Hair follicular keratinocyte (primary cell): ENCODE data around the genes ATAD2B and UBXN2A.

DNA sequence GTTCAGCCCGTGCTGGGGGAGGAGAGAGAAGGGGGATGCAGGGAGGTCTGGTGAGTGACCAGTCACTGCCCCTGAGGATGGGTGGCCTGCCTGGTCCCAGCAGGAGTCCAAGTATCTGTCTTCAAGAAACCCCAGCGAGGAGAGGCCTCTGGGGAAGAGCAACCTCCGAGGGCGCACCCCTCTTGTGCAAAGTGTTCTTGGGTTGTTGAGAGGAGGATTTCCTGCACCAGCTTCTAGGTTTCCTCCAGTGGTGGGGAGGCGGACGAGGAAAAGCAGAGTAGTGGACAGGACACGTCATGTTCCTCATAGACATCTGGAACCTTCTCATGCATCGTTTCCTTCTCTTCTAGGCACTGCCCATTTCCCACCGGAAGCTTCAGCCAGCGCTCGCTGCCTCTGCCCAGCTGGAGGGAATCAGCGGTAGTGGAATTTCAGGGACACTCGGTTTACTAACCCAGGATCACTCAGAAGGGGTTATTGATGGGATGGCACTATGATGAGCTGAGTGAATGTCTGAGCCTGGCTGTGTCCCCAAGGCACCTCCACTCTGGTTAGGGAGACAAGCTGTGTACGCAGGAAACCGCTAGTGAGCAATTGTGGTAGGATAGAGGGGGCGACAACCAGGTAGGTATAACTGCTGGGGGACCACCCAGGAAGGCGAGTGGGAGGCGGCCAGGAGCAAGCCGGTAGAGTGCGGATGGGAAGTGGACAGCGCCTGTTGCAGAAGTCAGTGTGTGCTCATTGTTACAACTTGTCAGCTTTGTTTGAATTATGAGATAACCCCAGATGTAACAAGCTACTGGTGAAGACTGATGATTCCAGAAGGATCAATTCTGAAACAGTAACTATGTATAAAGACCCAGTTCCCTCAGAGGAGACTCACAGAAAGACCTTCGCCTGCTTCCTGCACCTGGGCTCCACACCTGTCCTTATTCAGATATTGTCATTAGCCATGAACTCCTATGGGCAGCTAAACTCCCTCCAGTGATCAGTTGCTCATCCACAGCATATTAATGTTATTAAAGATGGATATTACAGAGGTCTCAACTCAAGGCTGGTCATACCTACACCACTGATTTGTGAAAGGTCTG is 1.0 kb upstream of the APOB start:
- RAMPAGE, long total RNA = no peak

GRCh38 chr2:22027920-22028135 is 904.1 kb downstream of the TDRD15 start:
- RAMPAGE, long total RNA = no peak

GRCh38 chr2:23198773-23199358 is 186.1 kb upstream of the KLHL29 start:
- RAMPAGE, long total RNA = no peak

DNA sequence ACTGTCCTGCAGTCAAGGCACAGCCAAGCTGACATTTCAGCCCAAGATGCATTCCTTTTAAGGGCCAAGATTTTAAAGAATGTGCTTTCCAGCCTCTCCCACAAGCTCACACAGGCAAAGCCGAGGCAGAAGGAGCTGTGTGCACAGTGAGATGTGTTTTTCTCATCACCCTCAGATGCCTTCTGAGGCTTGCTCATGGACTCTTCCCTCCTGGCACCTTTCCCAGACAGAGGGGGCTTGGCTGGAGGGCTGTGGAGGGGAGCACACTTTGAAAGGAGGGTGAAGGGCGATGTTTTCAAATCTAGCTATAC is 97.7 kb upstream of the KLHL29 start:
- RAMPAGE, long total RNA = no peak

- RAMPAGE, long total RNA = no peak
These were observed 41.6 kb downstream of the KLHL29 start for GRCh38 chr2:23426353-23427156.

DNA sequence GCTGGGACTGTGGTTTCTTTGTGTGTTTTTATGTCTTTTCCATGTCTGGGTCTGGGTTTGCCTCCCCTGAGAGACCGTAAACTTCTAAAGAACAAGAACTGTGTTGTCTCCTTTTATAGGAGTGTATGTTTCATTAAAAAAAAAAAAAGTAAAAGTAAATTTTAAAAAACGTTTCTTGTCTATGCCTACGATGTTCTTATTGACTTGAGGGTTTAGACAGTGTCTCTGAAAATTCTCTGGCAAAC is 67.9 kb downstream of the KLHL29 start:
- RAMPAGE, long total RNA = no peak

GRCh38 chr2:23533097-23533613 is 148.2 kb downstream of the KLHL29 start:
- RAMPAGE, long total RNA = no peak

DNA sequence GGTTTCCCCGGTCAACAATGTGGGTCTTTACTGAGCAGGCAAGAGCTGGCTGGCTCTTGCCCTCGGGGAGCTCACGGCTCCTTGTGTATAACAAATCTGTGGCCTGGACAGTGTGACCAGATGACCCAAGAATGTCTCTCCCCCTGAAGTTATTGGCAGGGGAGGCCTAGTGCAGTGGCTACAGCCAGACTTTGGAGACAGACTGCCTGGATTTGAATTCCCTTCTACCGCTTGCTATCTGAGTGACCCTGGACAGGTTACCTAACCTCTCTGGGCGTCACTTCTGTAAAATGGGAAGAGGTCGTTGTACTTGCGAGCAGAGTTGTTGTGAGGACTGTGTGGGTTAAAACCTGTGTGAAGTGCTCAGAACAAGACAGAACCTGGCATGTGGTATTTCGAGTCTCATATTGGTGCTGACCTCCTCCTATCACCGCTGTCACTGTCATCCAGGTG is 179.8 kb downstream of the KLHL29 start:
- RAMPAGE, long total RNA = no peak

- RAMPAGE, long total RNA = no peak
These were observed 59.7 kb downstream of the ATAD2B start for GRCh38 chr2:23867112-23867676.

DNA sequence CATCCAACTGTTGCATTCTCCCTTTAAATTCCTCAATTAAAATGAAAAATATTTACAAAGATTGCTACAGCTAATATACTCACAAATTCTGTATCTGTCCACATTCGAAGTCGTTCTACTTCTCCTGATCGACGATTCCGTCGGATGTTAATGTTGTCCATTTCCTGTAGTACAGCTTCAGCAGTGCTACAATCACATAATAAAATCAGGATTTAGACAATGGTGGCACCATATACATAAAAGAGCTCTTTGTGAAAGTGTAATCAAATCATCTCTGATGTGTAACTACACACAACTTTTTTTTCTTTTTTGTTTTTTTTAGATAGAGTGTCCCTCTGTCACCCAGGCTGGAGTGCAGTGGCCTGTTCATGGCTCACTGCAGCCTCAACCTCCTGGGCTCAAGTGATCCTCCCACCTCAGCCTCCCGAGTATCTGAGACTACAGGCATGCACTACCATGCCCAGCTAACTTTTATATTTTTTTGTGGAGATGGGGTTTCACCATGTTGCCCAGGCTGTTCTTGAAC is 41.2 kb downstream of the ATAD2B start:
- RAMPAGE, long total RNA = no peak

DNA sequence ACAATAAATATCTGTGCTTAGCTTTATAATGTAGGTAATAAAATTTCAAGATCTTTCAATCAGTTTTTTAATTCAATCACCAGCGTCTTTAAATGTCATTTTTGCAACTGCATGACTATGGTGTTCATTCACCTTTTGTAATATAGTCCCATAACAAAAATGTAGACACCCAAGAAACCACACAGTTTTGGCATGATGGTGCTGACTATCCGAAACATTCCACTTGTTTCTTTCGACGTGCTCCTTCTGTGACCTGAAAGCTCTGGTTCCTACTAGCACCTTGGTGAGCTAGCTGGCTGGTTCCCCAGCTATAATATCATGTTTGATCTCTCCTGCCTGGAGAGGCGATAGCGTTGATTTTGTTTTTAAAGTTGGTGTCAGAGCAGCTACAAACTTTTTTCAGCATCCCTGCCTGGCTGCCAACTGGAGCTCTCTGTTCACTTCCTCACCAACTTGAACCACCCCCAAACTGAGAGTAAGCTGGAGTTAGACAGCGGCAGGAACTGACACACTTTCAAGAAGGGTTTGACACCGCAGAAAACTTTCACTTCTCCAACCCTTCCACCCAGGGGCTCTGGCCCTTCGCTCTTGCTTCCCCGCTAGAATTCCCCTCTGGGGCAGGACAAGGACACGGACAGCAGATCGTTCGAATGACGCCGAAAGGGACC is 1.1 kb downstream of the ATAD2B start:
- RAMPAGE, long total RNA = no peak

GRCh38 chr2:23926671-23927581 is at the start of gene ATAD2B:
TSS of gene ATAD2B (minus strand) at chr2:23927123.
- RAMPAGE, long total RNA = no peak

DNA sequence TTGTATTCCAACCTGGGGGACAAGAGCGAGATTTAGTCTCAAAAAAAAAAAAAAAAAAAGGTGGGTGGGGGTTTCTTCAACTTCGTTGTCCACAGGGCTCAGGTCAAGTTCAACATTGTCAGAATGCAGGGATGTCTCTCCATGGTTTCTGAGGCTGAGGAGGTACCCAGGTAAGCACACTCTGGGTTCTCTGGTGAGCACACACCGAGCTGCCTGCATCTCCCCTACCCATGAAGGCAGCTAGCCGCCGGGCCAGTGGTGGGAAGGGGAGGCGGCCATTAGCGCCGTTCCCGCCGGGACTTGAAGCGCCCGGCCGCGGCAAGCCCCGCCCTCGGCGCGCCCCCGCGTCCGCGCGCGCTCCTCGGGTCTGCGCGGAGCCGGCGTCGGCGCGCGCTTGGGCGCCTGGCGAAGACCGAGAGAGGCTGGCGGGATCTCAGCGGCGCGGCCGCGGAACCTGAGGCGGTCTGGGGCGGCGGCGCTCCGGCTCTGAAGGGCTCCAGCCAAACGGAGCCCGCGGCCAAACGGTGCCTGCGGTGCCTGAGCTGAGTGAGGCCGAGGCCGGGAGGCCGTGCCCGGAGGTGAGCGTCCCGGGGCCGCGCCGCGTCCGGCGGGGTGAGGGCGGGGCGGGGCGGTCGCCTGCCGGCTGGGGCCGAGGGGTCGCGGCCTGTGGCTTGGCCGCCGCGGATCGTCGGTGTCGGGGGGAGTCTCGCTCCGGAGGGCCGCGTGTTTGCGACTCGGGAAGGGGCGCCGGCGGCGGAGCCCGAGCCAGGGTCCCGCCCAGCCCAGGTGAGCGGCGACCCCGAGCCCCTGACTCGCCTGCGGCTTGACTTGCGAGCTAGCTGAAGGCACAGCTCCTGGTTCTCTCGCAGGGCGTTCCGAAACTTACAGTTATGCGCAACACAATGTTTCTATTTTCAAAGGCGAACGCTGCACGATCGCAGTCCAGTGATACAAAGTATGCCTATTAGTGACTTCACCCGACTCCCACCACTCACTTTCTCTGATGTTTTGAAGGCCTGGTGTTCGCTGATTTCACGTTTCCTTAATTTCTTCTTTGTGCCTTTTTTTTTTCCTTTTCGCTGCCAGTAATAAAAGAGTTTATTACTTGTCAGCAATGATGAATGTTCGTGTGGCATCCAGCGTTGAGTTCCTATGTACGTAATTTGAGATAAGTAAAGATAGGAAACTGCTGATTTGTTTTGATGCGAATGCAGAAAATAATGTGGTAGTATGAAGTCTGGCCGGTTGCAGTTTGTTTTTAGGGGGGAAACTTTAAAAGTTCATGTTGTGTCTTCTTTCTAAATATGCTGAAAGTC is at the start of gene UBXN2A:
Gene UBXN2A, plus strand, starts transcription at position 393 of the 1,316 bp plus-strand sequence.
- RAMPAGE, long total RNA = start-site peak on the plus strand centred at position 414 of the sequence, 46 bp wide, 91 and 43 reads in 2 replicates

DNA sequence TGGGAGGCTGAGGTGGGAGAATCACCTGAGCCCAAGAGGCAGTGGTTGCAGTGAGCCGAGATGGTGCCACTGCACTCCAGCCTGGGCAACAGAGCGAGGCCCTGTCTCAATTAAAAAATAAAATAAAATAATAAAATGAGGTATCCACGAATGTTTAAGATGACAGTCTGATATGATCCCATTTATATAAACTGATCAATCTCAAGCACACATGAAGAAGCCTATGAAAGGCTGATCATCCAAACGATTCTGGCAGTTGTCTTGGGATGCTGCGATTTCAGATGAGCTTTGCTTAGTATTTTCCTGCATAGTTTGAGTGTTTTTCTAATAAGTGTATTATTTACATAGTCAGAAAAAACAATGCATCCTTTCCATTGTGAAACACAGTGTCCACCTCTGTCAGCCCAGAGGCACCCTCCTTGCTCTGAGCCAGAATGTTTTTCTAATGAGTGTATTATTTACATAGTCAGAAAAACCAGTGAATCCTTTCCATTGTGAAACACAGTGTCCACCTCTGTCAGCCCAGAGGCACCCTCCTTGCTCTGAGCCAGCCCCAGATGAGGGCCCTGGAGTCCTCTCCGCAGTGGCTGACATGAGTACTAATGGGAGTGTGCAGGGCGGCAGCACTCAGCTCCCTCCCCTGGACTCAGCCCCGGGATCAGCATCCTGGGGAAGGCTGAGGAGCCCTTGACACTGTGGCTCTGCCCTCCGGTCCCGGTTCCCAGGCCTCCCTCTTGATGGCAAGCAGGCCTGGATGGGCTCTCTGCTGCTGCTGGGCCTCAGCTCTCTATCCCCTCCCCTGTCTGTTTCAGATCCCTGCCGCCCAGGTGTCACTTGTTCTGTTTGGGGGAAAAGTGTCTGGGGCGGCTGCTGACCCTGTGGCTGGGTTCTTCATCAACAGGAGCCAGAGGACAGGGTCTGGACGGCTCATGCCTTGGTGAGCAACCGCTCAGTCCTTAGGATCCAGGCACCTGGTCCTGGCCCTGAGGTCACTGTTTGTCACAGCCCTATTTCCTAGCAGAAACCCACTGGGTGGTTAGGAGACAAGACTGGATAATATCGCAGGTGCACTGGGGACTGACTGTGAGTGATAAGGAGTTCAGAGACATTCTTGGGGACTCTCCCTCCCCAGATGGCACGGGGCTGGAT is 5.8 kb downstream of the MFSD2B start:
- RAMPAGE, long total RNA = no peak

- RAMPAGE, long total RNA = no peak
These were observed 84.6 kb downstream of the FAM228A start for GRCh38 chr2:24259220-24260091.

DNA sequence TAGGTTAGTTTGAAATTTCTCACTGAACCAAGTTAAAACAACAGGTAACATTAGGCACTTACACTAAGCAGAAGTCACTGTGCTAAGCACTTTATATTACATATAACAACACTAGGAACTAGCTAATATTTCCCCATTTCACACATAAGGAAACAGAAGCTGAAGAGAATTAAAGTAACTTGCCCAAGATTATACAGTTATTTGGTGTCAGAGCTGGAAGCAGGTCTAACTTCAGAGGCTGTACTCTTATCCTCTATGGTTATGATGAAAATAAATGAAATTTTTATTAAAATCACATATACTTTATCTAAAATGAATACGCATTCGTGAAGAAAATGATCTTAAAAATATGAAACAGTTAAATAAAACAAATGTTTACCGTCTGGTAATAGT is 5.9 kb downstream of the ITSN2 start:
- RAMPAGE, long total RNA = no peak

DNA sequence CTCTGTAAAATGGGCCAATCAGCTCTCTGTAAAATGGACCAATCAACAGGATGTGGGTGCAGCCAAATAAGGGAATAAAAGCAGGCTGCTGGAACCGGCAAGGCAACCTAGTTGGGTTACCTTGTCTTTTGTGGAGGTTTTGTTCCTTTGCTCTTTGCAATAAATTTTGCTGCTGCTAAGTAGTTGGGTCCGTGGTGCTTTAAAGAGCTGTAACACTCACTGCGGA is 43.2 kb upstream of the ITSN2 start:
- RAMPAGE, long total RNA = no peak

DNA sequence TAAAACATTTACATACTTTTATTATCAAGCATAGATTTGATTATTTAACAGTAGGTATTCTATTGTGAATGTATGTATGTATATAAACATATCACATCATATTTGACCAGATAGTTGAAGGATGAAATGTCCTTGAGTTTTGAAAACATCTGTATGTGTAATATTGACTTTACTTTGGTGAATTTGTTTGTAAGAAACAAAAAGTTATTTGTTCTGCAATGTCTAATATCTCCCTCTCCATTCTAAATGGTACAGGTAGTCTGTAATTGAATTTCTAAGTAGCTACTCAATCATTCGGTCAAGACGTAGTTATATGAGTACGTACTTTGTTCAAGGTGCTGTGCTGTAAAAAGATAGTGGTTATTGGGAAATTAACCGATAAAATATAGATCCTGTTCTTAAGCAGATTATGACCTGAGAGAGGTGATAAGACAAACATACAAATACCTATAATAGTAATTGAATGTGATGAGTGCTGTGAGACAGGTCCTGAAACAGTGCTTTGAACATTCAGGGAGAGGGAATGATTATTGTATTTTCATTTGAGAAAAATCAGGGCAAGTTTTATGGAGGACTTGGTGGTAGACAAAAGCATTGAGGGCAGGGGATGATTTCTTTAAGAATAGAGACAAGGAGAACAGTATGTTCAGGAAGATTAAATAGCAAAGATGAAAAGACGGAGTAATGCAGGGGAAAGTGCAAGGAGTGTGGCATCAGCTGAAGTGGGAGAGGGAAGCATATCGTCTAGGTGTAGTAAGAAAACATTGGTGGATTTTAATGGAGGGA is 7.1 kb downstream of the NCOA1 start:
- RAMPAGE, long total RNA = no peak

DNA sequence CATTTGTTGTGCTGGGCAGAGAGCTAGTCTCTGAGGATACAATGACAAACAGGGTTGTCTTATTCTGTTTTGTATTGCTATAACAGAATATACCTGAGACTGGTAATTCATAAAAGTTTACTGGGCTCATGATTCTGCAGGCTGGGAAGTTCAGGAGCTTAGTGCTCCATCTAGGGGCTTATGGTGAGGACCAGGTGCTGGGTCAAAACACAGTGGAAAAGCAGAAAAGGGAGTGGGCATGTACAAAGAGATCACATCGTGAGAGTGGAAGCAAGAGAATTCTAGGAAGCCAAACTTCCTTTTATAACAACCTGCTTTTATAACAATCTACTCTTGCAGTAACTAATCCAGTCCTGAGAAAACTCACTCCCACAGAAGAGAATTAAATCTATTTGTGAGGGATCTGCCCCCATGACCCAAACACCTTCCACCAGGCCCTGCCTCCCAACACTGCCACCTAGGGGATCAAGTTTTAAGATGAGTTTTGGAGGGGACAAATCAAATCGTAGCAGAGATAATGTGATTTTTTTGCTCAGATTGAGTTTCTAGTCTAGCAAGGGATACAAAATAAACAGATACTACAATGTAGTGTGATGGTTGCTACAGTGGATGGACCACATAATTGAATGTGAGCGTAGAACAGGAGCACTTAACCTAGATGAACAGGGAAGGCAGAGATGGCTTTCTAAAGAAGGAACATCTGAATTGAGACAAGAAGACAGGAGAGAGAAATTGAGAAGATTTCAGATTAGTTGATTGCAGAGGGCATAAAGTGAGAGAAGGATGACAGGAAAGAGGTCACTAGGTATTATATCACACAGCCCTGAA is 52.1 kb downstream of the NCOA1 start:
- RAMPAGE, long total RNA = no peak

DNA sequence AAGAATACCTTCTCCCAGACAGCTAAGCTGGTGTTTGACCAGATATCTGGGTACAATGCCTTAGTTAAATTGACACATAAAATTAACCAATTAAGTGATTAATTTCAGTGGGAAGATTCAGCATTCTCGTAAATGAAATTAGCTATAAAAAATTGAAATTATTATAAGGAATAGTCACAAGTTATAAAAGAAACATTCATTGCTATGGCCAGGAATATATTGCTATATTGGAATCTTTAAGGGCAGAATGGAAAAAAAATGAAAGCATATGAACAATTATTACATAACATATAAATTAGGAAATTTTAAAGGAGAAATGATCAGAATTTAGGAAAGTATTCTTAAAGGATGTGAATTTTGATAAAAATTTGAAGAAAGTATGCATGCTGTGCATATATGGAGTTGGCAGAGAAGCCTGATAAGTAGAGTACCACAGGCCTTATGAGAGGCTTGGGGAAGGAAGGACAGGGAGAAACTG is 107.1 kb downstream of the NCOA1 start:
- RAMPAGE, long total RNA = no peak